GM12891 (cell line): ENCODE results near the genes MFSD2A and ZFP69B.

DNA sequence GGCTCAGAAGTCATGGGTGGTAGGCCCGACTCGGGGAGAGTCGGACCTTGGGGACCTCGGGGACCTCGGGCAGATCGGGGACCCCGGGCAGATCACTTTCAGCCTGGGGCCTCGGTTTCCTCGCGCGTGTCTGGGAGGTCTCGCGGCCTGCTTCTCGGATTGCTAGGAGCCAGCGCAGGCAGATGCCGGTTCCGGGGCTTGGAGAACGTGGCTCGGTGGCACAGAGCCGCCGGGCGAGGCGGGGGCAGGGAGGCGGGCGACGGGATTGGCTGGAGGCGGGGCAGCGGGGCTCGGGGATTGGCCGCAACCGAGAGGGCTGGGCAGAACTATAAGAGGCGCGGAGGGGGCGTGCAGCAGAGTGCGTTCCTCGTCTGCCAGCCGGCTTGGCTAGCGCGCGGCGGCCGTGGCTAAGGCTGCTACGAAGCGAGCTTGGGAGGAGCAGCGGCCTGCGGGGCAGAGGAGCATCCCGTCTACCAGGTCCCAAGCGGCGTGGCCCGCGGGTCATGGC lies at the start of gene MFSD2A:
Gene MFSD2A, plus strand, starts transcription at position 356 of the 508 bp plus-strand sequence.
- RRBS: 0% methylated on average over 2 of the region's 51 CpGs

- RRBS: no CpG with 5 or more reads among the region's 24 CpGs
Observed at GRCh38 chr1:39955765-39956560, 1.0 kb downstream of the MFSD2A start.

GRCh38 chr1:39960566-39961113 lies 5.7 kb downstream of the MFSD2A start:
- RRBS: no CpG with 5 or more reads among the region's 8 CpGs

GRCh38 chr1:39966158-39966815 lies 11.3 kb downstream of the MFSD2A start:
- RRBS: no CpG with 5 or more reads among the region's 7 CpGs

- RRBS: no CpG with 5 or more reads among the region's 3 CpGs
Observed at GRCh38 chr1:40049587-40050262, 9.2 kb downstream of the CAP1 start.

GRCh38 chr1:40059907-40060405 lies 19.4 kb downstream of the CAP1 start:
- RRBS: no CpG with 5 or more reads among the region's 5 CpGs

GRCh38 chr1:40254975-40255782 lies 2.9 kb upstream of the ZMPSTE24 start:
- RRBS: no CpG with 5 or more reads among the region's 3 CpGs

- RRBS: no CpG with 5 or more reads among the region's 9 CpGs
Observed at GRCh38 chr1:40381038-40382131, 7.9 kb downstream of the SMAP2 start.

DNA sequence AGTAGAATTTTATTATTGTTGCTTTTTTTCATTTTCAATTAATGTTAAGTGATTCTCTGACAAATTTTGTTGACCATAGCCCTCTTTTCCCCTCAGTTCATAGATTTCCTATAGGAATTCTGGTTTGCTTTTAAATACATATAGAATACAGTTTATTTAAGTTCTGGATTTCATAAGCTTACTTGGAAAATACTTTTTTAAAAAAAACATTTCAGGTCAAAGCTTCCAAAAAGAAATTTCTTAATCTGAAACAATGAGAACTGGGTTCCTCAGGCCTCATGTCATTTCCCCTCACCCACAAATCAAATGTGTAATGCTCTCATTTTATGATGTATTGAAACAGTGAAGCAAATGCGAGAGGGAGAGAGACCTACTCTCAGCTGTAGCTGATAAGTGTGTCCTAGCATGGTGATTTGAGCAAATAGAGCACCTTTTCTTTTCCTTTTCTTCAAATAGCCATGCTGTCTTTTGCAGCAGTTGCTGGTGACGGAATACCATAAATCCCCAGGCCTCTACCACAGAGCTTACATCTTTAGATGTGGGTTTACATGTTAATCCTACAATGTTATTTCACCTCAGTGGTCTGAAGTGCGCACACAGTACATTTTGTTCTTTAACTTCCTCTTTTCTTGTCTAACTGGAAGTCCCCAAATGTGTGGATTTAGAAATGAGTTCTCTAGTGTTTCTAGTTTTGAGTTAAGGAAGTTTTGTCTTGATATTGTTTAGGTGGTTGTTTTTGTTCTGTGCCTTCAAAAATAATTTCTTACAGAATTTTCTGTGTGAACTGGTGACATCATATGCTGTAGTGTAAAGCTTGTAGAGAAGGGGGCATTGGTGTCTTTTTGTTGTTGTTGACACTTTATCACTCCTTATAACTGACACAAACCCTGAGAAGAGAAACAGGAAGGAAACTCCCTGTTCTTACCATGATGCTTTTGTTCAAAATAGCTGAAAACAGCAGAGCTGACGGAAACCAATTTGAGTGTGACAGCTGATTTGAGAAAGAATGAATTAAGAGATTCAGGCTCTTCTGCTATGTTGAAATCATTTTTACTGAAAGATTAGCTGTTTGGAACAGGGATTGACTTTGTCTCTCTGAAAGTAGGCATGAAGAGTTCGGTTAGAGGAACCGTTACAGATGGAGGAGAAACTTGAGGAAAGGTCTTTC lies 12.1 kb downstream of the SMAP2 start:
- RRBS: no CpG with 5 or more reads among the region's 6 CpGs

DNA sequence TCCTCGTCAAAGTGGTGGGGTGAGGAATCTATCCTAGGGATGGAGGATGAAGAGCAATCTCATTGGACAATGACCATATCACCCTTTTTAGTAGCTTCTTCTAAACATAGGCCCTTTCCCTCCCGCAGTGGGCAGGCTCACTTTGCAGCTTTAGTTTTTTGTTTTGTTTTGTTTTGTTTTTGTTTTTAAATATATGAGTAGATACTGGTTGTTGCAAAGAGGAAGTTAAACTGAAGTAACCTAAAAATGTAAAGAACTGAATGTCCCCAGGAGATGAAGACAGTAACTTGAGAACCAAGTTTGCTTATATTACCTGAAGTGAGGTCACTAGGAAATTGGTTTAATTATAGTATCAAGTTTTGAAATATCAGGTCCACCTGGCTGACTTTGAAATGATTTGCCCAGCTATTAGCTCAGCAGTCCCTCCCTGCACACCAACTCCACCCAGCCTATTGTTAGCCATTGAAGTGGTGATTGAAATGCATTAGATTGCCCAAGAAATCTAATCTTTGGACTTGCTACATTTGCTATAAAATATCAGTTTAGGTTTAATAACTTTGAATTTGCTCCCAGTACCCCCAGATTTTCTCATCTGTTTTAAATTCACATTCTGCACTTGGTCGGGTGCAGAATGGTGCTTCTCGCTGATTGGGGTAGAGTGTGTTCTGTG lies 18.2 kb downstream of the SMAP2 start:
- RRBS: no CpG with 5 or more reads among the region's 4 CpGs

- RRBS: no CpG with 5 or more reads among the region's 4 CpGs
Observed at GRCh38 chr1:40394472-40395184, 21.1 kb downstream of the SMAP2 start.

GRCh38 chr1:40409520-40410005 lies 36.0 kb downstream of the SMAP2 start:
- RRBS: no CpG with 5 or more reads among the region's 5 CpGs

GRCh38 chr1:40410006-40411102 lies 36.8 kb downstream of the SMAP2 start:
- RRBS: no CpG with 5 or more reads among the region's 5 CpGs

- RRBS: 1% methylated on average over 15 of the region's 73 CpGs
Observed at GRCh38 chr1:40449605-40450774, at the start of gene ZFP69B. ZFP69B (plus strand) TSS chr1:40450476.

DNA sequence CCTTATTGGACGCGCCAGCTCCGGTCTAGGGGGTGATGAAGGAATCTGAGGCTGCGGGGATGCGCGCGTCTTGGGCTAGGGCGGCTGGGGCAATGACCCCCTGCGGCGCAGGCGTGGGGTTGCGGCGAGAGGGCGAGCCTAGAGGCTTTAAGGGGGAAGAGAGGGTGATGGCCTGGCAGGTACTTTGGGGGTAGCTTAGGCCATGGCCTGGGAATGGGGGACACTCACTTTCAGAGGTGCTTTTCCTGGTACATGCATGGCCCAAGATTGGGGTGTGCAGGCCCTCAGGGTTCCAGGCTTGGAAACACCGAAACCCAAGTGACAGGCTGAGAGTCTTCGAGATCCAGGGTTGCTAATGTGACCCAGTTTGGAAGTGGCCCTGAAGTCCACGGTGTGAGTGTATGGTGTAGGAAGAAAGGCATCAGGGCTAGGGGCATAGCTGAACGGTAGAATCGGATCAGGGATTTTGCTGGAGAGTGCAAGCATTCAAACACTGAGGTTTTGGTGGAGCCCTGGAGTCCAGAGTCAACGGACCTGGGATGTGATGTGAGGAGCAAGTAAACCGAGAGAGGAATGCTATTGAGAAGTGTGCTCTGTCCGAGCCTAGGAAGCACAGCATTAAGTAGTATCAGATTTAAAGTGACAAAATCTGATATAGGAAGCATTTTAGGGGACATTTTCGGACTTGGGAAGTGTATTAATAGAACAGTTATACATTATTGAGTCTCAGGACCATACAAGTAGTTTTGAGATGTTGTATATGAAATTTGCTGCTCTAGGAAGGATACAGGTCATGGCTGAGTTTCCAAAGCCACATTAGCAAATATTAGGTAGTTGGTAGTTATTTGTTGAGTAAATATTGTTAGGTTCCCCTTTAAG lies 904 bp downstream of the NFYC start:
- RRBS: no CpG with 5 or more reads among the region's 23 CpGs

DNA sequence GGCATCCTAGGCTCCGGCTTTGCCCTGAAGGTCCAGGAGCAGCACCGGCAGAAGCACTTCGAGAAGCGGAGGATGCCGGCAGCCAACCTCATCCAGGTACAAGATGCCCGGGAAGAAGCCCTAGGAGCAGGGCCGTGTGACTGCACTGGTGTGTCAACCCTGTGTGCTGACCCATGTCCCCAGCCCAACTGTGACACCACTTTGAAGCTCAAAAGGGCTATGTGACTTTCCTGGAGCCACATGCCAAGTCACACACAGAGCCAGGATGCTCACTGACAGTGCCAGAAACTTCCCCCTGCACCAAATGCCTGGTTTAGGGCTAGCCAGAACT lies 36.5 kb downstream of the KCNQ4 start:
- RRBS: no CpG with 5 or more reads among the region's 7 CpGs

DNA sequence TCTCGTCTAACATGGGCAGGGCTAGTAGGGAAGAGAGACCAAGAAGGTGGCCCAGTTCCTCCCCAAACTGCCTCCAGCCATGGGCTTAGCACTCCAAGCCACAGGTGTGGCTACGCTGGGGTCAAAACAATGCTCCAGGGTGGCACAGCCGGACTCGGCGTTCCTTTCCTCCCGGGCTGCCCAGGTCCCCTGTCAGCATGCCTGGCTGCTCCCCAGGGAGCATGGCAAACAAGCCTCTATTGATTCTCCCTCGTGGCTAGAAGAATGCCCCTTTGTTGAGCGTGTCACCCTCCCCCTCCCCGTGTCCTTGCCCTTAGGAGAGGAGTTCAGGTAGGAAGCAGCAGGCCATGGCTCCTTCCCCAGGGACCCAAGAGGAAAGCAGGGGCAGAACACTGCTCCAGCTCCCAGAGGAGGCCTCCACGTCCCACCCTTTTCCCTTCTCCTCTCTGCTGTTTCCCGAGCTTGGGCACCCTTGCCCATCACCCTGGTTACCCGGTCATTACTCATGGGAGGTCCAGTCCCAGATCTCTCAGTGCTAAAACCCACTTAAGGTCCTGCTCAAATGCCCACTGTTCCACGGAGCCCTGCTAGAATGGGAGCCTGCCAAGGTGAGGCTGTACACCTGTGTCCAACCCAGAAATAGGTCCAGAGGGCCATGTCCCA lies 57.4 kb upstream of the CITED4 start:
- RRBS: no CpG with 5 or more reads among the region's 13 CpGs

DNA sequence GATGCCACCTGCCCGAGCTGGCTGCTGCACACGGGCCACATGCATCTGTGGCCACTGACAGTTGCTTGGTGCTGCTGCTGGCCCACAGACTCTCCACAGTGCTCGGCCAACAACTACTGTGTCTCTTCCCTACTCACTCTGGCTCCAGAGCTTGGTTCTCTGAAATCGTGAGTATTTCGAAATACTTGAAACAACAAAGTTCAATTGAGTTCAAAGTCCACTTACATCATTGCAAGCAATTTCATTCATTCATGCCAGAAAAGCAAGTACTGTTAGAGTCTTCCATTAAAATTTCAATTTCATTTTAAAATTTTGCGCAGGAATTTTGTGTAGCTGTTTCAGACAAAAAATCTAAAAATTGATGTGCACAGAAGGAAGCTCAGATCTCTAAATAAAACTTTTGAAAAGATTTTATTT lies 39.7 kb upstream of the CTPS1 start:
- RRBS: no CpG with 5 or more reads among the region's 6 CpGs

DNA sequence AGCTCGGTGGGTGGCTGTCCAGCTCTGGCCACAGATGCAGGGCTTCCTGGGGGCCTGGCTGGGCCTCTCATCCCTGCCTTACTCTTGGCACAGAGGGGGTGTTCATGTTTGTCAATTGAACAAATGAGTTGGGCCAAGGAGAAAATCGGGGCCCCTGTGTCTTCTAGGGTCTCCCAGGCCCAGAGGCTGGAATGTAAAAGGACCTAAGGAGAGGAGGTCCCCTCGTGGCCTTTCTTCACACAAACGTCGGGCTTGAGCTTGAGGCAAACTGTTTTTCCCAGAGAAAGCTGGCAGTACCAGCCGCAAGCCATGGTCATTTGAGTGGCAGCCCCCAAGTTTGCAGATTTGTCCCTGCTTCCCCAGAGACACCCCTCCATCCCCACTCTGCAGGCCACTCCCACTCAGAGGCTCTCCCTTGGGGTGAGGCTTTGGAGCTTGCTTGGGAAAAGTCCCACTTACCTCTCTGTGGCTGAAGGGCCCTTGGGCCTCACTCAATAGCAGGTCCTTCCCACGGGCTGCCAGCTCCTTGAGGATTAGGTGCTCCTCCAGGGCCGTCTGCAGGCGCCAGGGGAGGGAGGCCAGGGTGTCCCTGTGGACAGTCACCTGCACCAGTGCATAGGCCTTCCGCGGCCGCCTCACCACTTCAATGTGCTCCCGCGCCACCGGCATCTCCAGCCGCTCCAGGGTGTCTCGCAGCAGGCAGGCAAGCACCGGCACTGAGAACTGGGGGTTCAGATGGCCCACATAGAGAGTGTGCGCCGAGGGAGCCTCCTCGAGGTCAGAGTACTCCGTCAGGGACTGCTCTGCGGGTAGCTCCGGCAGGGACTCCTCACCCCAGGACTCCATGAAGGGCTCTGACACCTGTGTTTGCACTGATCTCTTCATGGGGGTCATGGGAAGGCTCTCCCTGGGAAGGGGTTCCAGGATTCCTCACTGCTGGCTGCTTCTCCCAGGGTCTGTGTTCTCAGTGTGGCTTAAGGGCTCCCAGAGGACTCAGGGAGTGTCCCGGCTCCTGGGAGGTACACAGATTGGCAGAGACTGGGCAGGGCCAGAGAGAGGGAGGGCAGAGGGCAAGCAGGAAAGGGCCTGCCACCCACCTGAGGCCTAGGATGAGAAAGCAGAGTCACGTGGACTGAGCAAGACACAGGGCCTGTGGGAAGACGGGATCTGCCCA lies 1.4 kb downstream of the SLFNL1 start:
- RRBS: 97% methylated on average over 7 of the region's 27 CpGs